LHCN-M2 (cell line): ENCODE measurements around the genes GJD3, KRT26, KRT12, KRTAP1-1, KRTAP4-6, KRTAP9-3, KRTAP29-1, KRT35 and KRT13.

DNA sequence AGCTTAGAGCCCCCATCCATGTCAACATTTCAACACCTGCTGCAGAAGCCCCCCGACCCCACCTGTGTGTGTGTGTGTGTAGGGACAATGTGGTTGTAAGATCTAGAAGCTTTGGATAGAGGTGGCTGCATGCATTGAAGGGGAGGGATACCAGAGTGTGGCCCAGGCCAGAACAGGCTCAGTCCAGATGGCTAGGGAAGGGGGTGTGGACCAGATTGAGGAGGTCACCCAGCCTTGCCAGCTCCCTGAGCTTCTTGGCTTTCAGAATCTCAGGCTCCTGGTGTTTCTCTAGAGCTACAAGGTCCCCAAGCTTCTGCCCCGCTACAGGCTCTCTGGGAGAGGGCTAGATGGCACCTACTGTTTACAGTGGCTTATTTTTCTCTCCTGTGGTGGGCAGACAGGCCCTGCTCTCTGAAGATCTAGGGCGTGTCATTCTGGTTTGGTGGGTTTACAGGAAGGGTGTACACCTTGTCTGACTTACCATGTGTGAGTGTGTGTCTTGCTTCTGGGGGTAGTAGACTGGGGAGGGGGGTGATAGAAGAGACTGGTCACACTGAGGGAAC, 975 bp downstream of the RARA start:
- RAMPAGE, long total RNA, result no peak

GRCh38 chr17:40327234-40328177, 18.5 kb downstream of the RARA start:
- RAMPAGE, long total RNA, result no peak

DNA sequence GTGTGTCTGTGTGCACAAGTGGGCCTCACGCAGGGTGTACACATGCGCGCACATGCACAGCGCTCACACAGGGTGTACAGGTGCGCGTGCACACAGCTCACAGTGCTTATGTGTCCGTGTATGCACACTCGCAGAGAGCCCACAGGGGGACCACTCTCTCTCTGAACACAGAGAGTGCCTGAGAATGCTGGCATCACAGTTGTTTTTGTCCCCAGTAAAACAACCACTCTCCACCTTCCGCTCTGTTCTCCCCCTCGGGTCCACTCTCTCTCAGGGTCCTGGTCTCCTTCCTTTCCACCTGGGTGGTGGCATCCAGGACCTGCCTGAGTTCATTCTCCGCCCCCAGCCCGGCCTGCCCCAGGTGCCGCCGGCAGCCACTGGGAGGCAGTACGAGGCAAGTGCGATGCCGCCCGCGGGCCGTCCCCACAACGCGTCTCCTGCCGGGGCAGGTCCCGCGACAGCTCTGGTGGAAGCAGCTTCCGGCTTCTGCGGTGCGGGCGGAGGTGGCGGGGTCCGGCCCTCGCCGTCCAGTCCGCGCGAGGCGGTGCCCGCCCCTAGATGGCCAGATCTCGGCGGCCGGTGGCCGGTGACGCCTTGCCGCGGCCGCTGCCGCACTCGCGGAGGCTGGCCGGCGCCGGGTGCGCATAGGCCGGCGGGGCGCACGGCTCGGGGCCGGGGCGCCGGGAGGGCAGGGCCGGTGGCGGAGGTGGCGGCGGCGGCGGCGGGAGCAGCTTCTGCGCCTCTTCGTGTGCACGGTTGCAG, 2.0 kb downstream of the GJD3 start:
- RAMPAGE, long total RNA, result no peak

GRCh38 chr17:40364351-40365403, at the start of gene GJD3:
GJD3 (minus strand) TSS chr17:40364737.
- RAMPAGE, long total RNA, result no peak

- RAMPAGE, long total RNA, result no peak
These were observed 14.4 kb downstream of the TNS4 start for GRCh38 chr17:40486908-40487503.

GRCh38 chr17:40582098-40582959, 17.1 kb upstream of the CCR7 start:
- RAMPAGE, long total RNA, result no peak

- RAMPAGE, long total RNA, result no peak
These were observed 25.2 kb downstream of the SMARCE1 start for GRCh38 chr17:40622446-40622707.

- RAMPAGE, long total RNA, result no peak
These were observed 1.4 kb upstream of the KRT222 start for GRCh38 chr17:40666431-40666737.

DNA sequence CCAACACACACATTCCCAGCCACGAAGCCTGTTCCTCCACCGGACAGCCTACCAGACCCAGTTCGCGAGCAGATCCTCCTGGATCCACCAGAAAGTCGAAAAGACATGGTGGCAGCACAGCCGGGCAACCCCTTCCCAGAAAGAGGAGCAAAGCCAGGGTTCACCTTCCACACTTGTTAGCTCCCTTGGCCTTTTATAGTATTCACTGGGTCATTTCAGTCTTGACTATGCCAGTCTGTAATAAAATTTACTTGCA, at the start of gene KRT26:
Gene KRT26 (minus strand): TSS at position 195 of the 256 bp plus-strand sequence.
- RAMPAGE, long total RNA, result no peak

GRCh38 chr17:40827955-40828640, 5.7 kb upstream of the KRT10 start:
- RAMPAGE, long total RNA, result no peak

DNA sequence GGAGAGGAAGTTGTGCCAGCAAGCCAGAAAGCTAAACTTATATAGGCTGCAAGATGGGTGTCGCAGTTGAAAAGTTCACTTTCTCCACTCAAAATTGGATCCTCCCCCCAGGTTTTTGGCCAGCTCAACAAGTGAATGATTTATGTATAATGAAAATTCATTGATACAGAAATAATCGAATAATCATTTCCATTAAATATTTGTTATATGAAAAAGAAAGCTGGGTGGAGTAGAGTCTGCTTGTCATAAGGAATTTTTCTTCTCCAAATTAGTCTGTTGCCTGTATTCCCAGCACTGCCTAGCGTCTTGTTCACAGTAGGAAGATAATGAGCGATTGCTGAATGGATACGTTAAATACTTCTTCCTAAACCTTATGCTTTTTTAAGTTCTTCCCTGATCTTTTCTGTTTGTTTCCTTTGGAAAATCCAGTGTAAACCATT, at the start of gene KRT12:
Gene KRT12 (minus strand): TSS at position 13 of the 440 bp plus-strand sequence.
- RAMPAGE, long total RNA, result no peak

DNA sequence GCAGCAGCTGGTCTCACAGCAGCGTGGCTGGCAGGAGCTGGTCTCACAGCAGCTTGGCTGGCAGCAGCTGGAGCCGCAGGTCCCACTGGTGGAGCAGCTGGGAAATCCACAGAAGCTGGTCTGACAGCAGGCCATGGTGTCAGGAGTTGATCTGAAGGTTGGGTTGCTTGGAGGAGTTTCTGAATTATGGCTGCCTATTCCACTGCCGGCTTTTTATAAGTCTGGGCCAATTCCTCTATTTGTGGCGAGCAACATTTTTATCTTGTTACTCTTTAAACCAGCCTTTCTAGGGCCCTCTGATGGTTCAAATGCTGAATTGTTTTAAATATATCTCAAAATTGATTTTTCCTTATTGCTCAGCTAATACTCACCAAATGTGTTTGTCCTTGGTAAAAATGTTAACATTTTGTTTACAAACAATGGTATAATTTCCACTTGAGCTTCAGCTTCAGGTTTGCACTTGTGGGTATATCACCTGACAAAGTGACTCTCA, at the start of gene KRTAP1-1:
Gene KRTAP1-1 (minus strand): TSS at position 188 of the 493 bp plus-strand sequence.
- RAMPAGE, long total RNA, result no peak

GRCh38 chr17:41140264-41140732, at the start of gene KRTAP4-6:
KRTAP4-6 (minus strand) TSS chr17:41140544.
- RAMPAGE, long total RNA, result no peak

- RAMPAGE, long total RNA, result no peak
These were observed 284 bp upstream of the KRTAP4-2 start for GRCh38 chr17:41178354-41178655.

DNA sequence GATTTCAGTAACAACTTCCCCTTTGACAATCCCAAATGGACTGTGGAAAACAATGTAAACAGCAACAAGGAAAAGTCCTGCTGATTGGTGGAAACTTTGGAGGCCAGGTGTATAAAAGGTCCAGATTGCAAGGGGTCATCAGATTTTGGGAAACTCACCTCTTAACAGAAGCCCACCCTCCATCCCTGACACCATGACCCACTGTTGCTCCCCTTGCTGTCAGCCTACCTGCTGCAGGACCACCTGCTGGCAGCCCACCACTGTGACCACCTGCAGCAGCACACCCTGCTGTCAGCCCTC, at the start of gene KRTAP9-3:
Gene KRTAP9-3 (plus strand): TSS at position 141 of the 300 bp plus-strand sequence.
- RAMPAGE, long total RNA, result no peak

DNA sequence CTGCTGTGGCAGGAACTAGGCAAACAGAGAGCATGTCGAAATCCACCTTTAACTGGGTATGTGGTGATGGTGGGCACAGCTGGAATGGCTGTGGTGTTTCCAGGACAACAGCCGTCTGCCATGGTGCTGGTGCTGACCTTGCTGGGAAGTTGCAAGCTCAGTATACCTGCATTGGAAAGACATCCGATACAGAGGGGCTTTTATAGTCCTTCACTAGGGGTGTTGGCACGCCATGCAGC, at the start of gene KRTAP29-1:
Gene KRTAP29-1 (minus strand): TSS at position 122 of the 239 bp plus-strand sequence.
- RAMPAGE, long total RNA, result no peak

GRCh38 chr17:41481025-41481299, at the start of gene KRT35:
KRT35 (minus strand) TSS chr17:41481151.
- RAMPAGE, long total RNA, result no peak

- RAMPAGE, long total RNA, result no peak
These were observed 7.1 kb upstream of the KRT36 start for GRCh38 chr17:41496576-41497392.

- RAMPAGE, long total RNA, result no peak
These were observed at the start of gene KRT13 for GRCh38 chr17:41504805-41506171. KRT13 (minus strand) TSS chr17:41505612.

DNA sequence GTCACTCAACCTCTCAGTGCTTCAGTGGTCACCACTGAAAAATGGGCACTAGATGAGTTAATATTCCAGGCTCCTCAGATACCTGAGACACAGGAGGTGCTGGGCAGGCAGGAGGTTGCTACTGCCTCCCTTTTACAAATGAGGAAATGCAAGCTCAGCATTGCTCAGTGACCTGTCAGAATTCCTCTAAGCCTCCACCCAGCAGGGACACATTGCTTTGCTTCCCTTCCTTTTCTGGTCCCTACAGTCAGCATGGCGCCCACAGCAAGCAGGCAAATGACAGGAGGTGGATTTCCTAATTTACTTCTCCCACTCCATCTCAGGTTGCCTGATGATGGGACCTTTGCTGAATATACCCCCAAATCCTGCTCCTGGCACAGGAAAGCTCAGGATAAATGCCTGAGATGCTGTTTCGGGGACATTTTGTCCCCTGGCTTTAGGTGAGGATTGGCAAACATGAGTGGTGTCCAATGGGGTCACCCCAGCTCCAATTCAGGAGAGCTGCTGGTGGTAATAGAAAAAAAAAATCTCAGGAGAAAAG, 5.0 kb upstream of the KRT13 start:
- RAMPAGE, long total RNA, result no peak